Cardiac atrium fibroblast (primary cell): ENCODE measurements around a stretch of chr3.

GRCh38 chr3:52787519-52788118 lies 7.0 kb upstream of the ITIH3 start:
- RAMPAGE, long total RNA: no peak

- RAMPAGE, long total RNA: no peak
Observed at GRCh38 chr3:52793893-52794462, 618 bp upstream of the ITIH3 start.

GRCh38 chr3:52811549-52812210 lies 17.1 kb downstream of the ITIH3 start:
- RAMPAGE, long total RNA: no peak

DNA sequence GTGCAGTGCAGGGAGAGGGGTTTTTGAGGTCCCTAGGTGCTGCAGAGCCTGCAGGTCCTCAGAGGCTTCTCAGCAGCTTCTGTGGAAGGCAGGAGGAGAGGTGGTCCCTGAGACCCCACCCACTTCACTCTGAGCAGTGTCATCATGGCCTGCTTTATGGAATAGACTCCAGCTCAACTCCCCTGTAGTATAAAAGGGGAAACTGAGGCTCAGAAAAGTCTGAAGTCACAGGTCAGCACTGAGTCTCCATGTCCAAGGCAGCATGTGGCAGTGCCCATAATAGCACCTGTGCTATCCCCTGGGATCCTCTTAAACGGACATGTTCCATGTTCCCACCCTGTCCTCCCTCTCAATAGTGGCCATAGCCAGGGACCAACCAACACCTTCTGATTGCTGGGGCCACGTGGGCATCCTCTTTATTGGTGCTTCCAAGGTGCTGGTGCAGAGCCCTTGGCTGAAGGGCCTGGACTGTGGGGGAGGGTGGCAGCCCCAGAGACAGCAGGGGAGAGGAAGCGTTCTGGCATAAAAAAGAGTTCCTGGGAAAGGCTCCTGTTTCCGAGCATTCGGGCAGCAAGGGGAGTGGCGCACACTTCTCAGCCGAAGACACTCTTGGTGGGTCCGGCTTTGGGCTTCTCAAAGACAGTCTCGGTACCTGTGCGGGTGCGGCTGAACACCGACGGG lies 1.9 kb downstream of the MUSTN1 start:
- RAMPAGE, long total RNA: no peak

DNA sequence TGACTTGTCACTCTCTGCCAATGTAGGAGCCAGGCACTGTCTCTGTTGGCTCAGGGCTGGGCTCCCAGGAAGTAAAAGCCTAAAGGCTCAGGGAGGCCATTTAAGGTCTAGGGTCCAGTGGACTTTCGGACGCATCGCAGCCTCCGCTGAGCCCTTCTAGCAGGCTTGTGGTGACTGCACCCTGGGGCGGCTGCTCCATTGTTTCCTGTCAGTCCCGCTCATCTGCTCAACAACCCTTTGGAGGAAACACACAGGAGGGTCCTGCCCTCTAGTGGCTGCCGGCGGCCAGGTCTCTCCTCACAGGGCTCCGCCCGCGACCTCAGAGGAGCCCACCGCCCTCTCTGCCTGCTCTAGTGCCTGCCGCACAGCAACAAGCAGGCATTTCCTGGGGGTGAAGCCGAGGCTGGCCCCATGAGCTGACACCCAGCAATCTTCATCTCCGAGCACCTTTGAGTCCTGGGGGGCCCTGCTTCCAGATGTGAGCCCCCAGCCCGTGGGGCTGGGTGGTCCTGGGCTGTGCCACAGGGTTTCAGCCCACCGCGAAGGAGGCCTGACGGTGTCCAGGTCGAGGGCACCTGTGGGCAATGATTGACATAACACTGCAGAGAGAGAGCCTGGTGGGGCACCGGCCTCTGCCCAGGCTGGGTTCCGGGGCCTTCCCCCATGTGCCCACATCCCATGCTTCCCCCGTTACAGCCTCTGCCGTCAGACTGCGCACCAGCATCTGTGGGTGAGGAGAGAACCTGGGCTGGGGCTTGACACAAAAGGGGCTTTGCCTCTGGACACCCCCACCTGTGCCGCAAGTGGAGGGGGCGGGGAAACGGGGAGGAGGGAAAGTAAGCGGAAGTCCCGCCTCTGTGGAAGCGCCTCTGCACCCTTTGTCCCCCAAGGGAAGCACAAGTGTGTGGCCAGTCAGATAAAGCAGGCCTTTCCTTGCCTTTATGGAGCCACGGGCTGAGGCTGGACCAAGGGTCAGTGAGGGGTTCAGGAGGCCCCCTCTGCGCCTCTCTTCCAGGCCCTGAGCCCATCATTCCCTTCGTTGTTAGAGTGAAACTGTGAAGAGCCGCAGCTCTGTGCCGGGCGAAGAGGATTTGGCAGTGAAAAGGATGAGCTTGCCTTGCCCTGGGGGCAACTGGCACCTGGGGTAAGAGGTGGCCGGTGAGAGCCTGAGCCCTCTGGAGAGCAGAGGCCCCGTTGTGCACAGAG lies 27.1 kb upstream of the SFMBT1 start:
- RAMPAGE, long total RNA: no peak

DNA sequence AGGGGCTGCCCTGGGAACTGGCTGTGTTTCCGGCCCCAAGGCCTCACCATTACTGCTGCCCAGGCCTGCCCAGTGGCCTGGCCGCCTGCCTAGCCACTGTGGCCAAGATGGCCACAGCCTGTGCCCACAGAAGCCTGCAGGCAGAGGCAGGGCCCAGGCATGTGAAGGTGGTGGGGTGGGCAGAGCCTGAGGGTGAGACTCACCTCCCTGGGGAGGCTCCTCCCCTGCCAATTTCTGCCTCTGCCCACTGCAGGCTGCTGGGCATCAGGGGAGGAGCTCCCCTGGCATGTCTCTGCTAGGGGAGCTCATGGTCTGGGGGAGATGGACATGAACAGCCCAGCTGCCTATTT lies 6.0 kb upstream of the PRKCD start:
- RAMPAGE, long total RNA: no peak

GRCh38 chr3:53159315-53160444 lies 1.3 kb upstream of the PRKCD start:
- RAMPAGE, long total RNA: no peak

DNA sequence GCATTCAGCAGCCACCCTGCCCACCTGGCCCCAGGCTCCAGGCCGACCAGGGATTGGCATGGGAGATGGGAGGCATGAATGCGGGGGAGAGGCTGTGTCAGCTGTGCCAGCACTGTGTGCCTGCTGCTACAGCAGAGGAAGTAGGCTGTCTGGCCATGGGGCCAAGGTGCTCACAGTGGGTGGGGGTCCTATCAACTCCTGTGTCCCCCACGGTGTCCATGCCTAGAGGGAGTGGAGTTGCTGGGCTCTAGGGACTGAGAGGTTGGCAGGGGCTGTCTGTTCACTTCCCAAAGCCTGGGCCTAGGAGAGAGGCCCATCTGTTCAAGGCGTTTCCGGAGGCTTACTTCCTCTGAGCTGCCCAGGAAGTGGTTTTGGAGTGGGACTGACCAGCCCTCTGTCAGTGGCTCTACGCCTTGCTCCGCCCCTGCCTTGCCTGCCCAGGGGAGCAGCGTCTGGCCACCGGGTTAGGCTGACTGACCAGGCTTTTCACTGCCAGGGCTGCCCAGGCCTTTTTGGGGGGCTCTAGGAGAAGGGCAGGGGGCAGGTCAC lies 5.9 kb downstream of the PRKCD start:
- RAMPAGE, long total RNA: no peak

DNA sequence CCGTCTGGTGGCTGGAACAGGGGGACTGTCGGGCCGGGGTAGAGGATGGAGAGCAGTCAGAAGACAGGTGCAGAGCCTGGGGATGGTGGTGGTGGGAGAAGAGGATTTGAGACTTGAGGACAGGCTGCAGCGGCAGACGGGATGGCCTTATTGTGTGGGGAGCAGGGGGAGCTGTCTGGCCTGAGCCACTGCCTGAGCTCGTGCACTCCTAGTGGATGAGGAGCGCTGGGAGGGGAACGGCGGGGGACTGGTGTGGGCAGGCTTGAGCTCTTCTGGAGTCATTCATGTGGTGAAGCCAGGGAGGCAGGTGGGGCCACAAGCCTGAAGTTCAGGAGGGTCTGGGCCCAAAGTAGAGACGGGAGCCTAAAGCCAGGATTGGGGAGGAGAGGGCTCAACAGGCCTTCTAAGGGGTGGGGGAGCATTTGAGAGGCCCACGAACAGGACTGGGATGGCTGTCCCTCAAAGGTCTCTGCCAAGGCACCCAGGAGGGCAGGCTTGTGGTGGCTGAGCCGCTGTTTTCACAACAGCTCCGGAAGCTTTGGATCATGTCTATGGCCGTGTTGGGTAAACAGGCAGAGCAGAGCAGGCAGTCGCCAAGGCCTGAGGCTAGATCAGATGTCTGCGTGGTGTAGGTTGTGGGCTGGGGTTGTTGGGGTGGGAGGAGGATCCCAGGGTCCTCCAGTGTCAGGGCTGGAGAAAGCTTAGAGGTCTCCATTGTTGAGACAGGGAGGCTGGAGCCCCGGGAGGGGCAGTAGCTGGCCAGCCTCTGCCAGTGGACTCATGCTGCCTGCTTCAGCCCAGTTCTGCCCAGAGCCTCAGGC lies 8.2 kb downstream of the PRKCD start:
- RAMPAGE, long total RNA: no peak

DNA sequence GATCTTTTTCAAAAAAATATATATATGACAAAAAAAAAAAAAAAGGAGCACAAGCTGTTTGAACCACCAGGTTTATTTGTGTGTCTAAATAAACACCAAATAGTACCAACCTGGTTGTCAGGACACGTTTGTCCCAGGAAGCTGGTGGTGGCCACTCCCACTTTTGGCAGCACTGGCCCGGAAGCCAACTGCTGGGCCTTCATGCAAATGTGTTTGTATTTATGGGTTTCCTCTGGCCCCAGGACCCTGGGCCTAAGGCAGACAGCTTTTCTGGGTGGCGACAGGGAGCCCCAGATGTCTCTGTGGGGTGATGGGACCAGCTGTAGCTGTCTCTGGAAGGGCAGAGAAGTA lies 31.6 kb downstream of the PRKCD start:
- RAMPAGE, long total RNA: no peak

- RAMPAGE, long total RNA: no peak
Observed at GRCh38 chr3:53711340-53711993, 134.8 kb downstream of the CHDH start.

- RAMPAGE, long total RNA: no peak
Observed at GRCh38 chr3:53776305-53776865, 69.8 kb downstream of the CHDH start.

- RAMPAGE, long total RNA: no peak
Observed at GRCh38 chr3:53841122-53841671, 5.0 kb downstream of the CHDH start.

DNA sequence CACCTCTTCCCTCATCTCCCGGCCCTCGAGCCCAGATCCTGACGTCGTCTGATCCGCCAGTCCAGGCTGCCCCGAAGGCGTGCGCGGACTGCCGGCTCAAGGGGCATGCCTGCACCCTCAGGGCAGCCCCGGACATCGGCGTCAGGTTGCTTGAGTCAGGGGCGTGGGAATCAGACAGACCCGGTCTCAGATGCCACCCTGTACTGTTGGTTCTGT lies 204 bp downstream of the IL17RB start:
- RAMPAGE, long total RNA: no peak

DNA sequence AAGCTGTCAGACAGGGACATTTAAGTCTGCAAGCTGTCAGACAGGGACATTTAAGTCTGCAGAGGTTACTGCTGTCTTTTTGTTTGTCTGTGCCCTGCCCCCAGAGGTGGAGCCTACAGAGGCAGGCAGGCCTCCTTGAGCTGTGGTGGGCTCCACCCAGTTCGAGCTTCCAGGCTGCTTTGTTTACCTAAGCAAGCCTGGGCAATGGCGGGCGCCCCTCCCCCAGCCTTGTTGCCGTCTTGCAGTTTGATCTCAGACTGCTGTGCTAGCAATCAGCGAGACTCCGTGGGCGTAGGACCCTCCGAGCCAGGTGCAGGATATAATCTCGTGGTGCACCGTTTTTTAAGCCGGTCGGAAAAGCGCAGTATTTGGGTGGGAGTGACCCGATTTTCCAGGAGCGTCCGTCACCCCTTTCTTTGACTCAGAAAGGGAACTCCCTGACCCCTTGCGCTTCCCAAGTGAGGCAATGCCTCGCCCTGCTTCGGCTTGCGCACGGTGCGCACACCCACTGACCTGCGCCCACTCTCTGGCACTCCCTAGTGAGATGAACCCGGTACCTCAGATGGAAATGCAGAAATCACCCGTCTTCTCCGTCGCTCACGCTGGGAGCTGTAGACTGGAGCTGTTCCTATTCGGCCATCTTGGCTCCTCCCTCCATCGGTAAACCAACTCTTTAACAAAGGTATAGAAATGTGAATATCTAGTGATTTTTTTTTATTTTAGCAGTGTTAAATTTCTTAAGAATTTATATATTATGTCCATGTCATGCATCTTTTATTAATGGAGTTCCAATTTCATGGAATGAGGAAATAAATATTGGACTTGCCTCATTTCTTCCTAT lies 35.7 kb upstream of the SELENOK start:
- RAMPAGE, long total RNA: no peak

DNA sequence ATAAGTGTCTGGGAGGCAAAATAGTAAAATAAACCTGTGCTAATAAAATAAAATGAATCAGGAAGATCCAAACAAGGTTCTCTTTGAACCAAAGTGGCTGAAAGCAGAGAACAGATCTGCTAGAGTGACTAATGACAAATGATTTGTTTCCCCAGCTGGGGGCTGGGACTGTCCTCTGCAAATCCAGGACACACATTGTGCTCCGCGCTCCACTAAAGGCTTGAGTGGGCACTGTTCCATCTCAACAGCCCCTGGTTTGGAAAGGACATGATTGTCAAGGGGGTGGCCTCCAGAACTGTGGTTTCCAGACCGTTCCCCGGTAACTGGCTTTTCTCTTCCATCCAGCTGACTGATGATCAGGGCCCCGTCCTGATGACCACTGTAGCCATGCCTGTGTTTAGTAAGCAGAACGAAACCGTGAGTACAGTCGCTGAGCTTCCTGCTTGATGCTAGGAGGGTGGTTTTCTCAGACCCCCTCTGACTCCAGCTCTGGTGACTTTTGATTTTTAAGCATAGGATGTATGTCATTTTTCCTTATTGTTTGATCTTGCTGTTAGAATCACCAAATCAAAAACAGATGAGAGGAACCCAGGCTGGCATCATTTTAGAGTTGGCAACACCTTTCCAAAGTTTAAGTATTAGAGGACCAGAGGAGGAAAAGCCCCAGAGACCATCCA lies 90.9 kb downstream of the LRTM1 start:
- RAMPAGE, long total RNA: no peak

DNA sequence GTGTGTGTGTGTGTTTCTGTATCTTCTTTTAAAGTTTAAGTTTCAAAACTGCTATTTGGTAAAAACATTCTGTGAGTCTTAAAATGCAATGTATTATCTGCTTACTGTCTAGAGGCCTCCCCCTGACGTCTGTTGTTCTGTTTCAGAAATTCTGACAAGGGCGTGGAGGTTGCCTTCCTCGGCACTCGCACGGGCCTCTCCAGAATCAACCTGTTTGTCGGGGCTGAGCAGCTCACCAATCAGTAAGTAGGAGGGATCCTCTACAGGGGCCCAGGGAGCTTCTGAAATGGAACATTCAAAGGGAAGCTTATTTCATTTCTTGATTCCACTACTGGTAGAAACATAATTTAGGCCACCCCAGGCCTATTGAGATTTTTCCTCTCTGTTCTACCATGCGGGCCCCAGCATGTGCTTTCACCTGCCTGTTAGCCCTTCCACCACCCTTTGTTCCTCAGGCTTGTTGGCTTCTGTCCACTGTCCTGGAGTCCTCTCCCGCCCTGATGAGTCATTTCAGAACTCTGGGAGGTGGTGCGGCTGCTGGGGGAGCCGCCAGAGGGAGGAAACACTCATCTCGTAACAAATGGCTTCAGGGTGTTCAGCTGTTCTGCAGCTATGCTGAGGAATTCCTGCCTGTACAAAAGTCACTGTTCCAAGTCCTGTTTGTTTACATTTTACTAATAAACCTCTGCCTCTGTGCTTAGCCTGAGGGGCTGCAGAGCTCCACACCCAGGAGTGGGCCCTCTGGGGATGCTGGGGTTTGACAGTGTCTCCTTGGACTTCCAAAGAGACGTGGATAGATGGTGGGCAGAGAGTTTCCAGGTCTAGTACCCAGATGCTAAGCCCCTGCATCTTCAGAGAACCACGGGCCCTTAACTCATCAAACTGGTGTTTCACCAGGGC lies 36.4 kb downstream of the LRTM1 start:
- RAMPAGE, long total RNA: no peak

DNA sequence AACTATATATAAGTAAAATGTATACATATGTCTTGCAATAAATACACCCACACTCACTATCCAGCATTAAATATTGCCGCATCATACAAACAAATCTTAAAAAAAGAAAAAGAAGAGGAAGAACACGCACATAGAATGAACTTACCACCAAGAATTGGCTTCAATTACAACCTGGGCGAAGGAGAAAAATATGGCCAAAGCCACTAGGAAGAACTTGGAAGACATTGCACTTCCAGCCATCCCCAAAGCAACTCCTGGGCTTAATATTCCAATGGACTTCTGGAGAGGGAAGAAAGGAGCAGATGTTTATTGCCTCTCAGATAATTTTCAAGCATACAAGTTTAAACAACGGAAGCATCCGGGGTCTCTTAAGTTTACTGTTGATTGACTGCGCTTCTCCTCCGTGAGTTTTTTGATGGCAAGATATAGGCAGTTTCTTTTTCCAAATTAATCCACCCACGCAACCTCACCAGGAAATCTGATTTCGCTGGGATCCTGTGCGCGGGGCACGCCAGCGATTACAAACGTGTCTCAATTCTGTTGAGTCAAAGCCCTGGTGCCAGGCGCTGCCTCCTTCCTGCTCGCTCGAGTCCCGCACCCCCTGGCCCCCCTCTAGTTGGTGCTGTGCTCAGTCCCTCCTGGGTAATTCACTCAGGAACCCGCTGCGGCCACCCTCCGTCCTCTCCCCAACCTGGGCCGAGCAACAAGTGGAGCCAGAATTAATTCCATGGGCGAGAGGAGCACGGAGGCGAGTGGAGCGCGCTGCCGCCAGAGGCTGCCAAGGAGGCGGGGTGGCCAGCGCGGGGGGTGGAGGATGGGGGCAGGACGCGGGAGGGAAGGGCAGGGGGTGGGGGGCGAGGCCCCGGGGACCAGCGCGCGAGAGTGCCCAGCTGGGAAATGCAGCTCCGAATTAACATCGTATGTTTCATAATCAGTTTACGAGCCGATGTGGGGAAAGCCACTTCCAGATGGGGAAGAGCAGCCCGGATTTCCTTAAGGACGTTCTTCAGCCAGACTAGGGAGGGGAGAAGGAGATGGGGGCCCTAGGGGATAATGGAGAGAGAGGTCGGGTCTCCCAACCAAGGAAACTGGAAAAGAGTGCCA lies 6.1 kb downstream of the WNT5A start:
- RAMPAGE, long total RNA: no peak

DNA sequence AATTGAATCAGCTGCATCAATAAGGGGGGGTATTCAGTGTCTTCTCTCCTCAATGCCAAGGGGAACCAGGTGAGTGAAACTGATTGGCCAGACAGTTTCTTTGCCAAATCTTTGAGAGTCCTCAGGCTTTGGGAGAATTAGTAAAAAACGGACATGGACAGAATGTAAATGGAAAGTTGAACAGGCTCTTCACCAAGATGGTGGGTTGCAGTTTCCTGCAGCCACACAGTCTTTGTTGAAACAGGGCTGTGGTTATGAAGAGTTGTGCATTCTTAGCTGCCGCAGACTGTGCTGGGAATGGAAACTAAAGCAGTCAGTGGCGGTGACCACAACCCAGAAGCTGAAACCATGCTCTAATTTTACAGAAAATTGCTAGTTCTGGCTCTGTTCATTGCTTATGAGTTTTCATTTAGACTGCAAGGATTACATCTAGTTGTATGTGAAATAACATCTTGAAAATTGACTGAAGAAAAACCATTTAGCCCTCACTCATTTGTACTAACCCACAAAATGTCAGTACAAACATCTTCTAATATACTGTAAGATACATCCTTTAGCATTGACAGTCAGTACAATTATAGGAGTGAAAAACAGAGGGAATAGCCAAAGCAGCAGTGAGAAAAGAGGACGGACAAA lies 42.2 kb upstream of the TASOR start:
- RAMPAGE, long total RNA: no peak

- RAMPAGE, long total RNA: no peak
Observed at GRCh38 chr3:56787781-56788229, 13.9 kb downstream of the ARHGEF3 start.